Endometrial microvascular endothelial cells (primary cell): ENCODE results near the gene SFN.

DNA sequence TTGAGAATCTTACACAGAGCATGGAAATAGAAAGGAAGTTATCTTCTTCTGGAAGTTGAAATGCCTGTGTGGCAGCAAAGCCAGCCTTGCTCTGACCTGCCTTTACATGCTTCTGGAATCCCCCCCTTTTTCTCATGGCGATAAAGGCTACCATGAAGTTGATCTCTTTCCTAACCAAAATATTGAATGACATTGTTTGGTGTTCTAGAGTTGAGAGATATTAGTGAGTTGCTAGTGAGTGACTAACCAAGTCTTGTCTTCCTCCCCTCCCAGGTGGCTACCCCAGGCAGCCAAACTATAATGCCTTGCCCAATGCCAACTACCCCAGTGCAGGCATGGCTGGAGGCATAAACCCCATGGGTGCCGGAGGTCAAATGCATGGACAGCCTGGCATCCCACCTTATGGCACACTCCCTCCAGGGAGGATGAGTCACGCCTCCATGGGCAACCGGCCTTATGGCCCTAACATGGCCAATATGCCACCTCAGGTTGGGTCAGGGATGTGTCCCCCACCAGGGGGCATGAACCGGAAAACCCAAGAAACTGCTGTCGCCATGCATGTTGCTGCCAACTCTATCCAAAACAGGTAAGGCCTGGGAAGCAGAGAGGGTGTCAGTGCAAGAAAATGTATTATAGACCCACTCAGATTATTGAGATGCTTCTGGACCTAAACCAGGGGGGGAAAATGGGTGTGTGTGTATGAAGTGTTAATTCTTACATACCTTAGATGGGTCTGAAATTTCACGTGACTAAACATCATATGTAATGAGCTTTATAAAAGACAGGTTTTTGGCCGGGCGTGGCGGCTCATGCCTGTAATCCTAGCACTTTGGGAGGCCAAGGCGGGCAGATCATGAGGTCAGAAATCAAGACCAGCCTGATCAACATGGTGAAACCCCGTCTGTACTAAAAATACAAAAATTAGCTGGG lies 24.8 kb upstream of the PIGV start:
- RAMPAGE, long total RNA = no peak

DNA sequence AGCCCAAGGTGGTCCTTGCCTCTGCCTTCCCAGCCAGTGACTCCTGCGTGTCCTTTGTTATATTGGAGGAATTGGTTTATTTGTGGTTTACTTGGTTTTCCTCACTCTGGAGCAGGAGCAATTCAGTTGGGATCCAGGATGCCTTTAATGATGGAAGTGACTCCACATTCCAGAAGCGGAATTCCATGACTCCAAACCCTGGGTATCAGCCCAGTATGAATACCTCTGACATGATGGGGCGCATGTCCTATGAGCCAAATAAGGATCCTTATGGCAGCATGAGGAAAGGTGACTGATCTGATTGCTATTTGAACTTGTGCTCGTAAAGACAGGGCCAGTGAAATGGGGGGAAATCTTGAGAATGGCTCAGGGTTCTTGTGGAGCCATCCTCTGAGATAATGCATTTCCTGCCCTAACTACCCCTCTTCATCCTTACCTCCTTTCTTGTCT lies 15.0 kb upstream of the PIGV start:
- RAMPAGE, long total RNA = no peak

GRCh38 chr1:26773208-26773826 lies 14.4 kb upstream of the PIGV start:
- RAMPAGE, long total RNA = no peak

DNA sequence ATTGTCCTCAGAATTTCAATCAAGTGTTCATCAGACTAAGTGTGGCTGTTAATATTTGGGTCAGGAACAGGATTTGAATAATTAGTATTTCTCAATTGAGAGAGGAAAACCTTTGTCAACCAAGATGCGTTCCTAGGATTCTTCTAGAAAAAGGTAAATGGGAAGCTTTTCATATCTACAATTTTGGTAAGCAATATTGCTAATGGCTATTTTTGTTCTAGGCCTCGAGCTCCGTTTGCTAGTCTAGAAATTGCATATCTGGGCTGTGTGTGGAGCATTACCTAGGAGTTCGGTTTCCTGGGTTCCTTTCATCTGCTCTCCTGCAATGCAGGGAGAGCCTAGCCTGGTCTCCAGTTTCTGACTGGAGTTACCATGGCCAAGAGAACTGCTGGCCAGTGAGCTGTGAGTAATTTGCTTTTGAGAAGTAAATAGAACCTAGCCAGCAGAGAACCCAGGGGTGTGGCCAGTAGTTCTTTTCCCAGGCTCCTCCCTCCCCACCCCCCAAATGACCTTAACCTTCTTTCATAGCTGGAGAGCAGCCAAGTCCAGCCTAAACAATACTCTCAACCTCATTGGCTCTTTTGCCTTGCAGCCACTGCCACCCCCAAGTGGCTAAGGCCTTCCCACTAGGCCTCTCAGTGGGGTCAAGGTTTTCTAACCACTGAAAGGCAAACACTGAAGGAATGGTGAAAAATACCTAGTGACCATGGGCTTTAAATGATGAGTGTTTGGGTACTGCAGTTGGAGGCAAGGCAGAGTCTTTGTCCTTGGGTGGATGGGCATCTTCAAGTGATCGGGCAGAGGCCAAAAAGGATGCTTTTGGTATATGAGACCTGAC lies 3.8 kb upstream of the PIGV start:
- RAMPAGE, long total RNA = no peak

GRCh38 chr1:26794070-26795091 lies 6.6 kb downstream of the PIGV start:
- RAMPAGE, long total RNA = no peak

- RAMPAGE, long total RNA = no peak
Observed at GRCh38 chr1:26834688-26835376, 8.3 kb downstream of the ZDHHC18 start.

DNA sequence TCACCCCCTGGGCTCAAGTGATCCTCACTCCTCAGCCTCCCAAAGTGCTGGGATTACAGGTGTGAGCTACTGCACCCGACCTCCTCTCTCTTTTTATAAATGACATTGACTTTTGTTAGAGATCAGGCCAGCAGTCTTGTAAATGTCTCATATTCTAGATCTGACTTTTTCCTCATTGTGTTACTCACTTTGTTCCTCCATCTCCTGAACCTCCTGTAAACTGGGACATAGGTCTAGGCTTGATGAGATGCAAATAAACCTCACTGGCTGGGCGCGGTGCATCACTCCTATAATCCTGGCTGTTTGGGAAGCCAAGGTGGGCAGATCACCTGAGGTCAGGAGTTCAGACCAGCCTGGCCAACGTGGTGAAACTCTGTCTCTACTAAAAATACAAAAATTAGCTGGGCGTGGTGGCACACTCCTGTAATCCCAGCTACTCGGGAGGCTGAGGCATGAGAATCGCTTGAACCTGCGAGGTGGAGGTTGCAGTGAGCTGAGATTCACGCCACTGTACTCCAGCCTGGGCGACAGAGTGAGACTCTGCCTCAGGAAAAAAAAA lies 15.1 kb upstream of the SFN start:
- RAMPAGE, long total RNA = no peak

GRCh38 chr1:26863098-26863402 lies at the start of gene SFN:
Gene SFN, plus strand, starts transcription at chr1:26863149.
- RAMPAGE, long total RNA = no peak

DNA sequence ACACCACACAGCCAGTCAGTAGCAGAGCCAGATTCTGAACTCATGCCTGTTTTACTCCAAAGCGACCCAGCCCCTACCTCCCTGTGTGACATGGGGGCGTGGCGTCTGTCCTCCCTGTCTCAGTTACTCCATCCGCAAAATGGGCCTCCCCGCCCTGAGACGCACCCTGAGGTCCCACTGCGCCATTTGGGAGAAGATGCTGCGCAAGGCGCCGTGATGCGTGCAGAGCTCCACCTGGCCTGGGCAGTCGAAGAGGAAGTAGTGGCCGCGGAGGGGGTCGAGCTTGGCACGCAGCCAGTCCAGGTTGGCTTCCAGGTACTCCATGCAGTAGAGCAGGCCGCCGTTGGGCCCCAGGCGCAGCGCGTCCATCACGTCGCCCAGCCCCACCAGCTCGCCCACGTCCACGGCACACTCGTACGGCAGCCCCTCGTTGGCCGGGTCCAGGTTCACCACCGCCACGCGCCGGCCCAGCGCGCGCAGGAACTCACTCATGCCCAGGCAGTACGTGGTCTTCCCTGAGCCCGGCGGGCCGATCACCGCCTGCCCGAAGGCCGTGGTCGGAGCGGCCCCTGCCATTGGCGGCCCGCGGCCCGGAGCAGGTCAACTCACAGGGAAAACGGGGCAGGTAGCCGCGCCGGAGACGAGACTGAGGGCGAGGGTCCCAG lies 430 bp downstream of the GPN2 start:
- RAMPAGE, long total RNA = no peak

GRCh38 chr1:26907375-26907914 lies 6.3 kb downstream of the NR0B2 start:
- RAMPAGE, long total RNA = no peak

DNA sequence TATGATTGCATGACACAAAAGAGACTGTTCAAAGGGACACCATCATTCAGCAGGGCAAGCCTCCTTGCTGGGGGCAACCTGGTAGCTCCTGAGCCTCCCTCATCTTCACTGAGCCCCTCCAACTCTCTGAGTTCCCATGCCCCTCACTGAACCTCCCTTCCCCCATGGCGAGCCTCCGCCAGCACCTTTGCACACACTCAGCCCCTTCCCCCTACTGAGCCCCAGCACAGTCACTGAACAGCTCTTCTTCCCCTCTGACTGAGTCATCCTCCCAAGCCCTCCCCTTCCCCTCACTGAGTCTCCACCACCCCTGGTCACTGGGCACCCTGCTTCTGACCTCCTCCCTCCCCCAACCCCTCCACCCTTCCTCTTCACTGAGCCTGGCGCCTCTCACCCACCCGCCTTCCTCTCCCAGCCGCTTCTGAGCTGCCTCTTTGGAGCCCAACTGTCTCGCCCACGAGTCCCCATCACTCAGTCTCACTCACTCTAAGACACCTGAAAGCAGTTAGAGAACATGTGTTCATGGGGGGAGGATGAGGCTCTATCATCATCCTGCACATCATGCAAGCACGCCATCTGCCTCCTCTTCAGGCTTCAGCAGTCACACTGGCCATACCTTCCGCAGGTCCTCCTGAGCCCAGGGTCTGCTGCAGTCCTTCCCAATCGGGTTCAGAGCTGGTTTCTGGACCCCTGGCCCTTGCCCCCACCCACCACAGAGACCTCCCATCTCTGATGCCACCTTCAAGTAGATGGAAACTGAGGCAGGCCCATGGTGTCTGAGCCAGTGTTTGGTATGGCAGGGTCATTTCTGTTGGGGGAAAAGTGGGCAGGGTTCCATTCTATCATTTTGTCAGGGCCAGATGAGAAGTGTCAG lies 2.0 kb upstream of the TRNP1 start:
- RAMPAGE, long total RNA = no peak

GRCh38 chr1:27027069-27027386 lies 14.4 kb upstream of the TENT5B start:
- RAMPAGE, long total RNA = no peak

- RAMPAGE, long total RNA = no peak
Observed at GRCh38 chr1:27074152-27074674, 61.6 kb upstream of the TENT5B start.

DNA sequence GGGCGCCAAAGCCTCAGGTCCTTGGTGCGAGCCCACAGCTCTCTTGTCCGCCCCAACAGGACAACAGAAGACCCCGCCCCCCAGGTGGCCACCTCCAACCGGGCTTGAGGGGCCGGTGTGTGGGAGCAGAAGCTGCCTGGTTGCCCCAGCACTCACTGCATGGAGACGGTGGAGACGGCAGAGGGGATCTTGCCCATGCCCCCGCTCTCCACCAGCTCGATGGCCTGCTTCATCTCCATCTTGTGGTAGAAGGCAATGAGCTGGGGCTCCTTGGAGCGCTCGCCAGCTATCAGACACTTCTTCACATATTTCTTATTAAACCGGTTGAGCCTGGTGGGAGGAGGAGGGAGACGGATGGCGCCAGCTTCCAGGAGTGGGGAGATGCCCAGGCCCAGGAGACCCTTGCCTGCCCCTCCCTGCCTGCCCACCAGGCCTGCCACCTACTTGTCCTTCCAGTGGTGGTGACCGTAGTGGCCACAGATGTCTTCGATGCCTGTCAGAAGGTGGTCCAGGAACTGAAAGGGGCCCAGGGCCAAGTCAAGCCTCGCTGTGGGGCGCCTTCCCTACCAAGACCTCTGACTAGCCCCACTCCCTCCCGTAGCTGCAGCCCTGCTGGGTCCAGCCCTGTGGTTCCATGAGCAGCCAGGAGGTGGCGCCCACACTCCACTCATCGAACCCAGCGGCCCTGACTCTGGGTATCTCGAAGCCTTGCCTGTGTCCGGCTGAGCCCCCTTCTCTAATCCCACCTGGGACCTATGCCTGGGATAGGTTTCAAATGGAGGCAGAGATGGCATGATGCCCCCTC lies 52.5 kb downstream of the SLC9A1 start:
- RAMPAGE, long total RNA = no peak

GRCh38 chr1:27122548-27123162 lies 32.3 kb downstream of the SLC9A1 start:
- RAMPAGE, long total RNA = no peak

- RAMPAGE, long total RNA = no peak
Observed at GRCh38 chr1:27124949-27125576, 29.9 kb downstream of the SLC9A1 start.

DNA sequence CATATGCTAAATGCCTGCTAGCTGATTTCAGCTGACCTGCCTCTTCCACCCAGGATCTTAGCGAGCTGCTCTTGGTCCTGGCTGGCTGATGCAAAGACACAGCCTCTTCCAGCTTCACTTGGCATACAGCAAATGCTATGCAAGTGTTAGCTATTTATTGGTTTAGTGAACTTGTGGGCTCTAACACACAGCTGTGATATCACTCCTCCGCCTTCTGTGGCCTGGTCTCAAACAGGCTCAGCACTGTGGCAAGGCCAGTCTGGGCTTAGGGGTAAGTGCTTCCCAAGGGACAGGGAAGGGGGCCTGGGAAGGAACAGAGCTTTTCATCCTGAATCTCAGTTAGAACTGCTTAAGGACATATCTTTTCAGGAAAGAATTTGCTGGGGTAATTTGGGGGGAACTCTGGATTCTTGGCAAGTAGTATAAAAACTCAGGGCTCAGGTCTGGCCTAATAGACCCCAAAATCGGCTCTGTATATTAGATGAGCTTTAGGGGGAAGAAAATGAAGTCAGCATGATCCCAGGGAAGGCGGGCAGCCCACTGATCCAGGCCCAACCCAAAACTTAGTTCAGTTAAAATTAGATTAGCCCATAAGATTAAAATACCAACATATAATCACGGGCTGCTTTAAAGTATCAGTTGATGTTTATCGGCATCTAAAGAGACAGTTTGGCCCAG lies 9.4 kb downstream of the SLC9A1 start:
- RAMPAGE, long total RNA = no peak

- RAMPAGE, long total RNA = no peak
Observed at GRCh38 chr1:27146086-27146708, 8.7 kb downstream of the SLC9A1 start.

DNA sequence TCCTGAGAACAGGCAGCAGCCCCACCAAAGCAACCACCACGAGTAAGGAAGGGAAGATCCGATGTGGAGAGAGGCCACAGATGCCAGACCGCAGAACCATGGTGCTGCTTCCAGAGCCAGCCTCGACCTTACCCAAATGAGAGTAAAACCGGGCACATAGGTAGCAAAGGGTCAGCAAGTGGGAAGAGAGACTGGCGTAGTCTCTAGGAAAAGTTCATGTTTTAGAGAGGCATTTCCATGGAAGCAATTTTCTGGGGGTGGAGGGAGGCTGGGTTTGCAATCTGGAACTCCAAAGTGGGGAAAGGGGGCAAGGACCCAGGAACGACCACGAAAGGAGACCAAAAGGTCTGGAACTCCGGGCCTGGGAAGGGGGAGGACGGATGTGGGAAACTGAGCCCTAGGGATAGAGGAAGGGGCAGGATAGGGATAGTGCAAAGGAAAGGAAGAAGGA lies 665 bp downstream of the SLC9A1 start:
- RAMPAGE, long total RNA = no peak

DNA sequence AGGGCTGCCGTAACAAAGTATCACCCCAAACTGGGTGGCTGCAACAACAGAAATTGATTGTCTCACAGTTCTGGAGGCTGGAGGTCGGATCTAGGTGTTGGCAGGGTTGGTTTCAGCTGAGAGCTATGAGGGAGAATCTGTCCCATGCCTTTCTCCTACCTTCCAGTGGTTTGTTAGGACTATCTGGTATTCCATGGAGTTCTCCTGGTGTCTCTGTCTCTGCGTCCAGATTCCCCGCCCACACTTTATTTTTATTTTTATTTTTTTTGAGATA lies 678 bp upstream of the SLC9A1 start:
- RAMPAGE, long total RNA = no peak